Epidermal melanocyte (primary cell): ENCODE results near the gene GSTCD.

- RRBS, result no CpG with 5 or more reads among the region's 3 CpGs
Measured at GRCh38 chr4:105553751-105554116, 1.3 kb downstream of the ARHGEF38 start.

- RRBS, result 3% methylated on average over 5 of the region's 58 CpGs
Measured at GRCh38 chr4:105708577-105709388, at the start of gene GSTCD. Gene GSTCD, plus strand, starts transcription at chr4:105708784.

- RRBS, result no CpG with 5 or more reads among the region's 9 CpGs
Measured at GRCh38 chr4:105710515-105711069, 2.0 kb downstream of the GSTCD start.

DNA sequence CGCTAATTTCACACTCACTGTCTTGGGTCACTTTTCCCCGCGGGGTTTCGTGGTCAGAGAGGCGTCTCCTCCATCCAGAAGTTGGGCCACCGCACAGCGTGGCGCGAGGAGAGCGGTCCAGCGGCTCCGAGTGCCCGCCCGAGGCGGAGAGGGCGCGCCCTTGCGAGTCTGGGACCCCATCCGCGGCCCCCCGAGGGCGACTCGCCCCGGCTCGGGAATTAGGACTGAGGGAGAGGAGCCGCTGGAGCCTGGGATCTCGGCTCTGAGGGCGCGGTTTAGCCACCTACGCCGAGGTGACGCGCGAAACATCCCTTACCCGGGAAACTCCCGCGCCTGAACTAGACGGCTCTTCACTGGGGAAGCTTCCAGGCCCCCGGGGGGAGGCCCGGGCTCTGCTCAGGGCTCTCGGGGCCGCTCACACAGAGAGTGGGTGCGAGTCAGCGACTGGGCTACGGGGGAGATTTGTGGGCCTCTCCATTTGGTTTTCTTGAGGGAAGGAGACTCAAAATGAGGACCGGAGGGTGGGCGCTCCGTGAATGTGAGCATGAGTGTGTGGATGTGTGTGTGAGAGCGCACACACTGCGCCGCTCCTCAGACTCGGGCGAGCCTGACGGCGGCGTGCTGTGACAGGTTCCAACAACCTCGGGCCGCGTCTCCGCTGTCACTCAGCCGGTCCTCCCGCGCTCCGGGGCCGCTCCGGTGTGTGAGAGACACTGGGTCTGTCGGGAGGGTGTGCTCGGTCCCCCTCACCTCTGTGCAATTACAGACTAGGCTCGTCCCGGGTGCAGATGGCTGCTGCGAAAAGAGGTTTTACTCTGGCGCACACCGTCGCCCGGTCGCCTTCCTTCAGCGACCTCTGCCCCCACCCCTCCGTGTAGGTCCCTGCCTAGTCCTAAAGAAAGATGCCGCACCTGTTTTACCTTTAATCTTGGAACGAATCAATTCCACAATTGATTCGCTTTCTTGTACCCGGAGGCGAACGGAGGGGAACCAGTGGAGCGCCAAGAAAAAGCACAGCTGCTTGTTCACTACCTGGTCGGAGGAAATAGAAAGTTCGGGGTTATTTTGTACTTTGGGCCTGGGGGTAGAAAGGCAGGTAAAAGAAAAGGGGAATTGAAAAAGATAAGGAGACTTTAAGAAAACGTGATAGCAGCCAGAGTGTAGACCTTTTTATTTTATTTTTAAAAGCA is 885 bp downstream of the NPNT start:
- RRBS, result 4% methylated on average over 22 of the region's 88 CpGs

DNA sequence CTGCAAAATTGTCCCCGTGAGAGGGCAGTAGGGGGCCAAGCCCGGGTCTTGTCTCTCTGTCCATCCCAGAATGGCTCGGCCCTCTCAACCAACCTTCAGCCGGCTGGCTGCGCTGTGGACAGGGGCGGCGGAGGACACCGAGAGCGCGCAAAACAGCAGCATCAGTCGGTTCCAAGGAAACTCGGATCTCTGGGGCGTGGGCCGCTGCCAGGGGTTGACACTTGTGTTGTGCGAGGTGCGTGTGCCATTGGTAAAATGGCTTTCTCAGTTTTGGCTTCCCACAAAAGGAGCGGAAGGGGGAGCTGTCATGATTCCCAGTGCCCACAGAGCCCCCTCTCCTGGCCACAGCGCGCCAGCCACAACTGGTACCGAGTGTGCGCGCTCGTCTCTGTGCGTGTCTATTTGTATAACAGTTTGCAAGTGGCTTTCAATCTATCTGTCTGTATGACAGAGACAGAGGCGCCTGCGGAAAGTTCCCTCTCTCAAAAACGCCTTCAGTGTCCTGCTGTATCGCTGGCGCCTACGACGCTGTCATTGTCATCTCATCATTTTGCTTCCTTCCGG is 1.9 kb downstream of the DKK2 start:
- RRBS, result 9% methylated on average over 3 of the region's 32 CpGs

DNA sequence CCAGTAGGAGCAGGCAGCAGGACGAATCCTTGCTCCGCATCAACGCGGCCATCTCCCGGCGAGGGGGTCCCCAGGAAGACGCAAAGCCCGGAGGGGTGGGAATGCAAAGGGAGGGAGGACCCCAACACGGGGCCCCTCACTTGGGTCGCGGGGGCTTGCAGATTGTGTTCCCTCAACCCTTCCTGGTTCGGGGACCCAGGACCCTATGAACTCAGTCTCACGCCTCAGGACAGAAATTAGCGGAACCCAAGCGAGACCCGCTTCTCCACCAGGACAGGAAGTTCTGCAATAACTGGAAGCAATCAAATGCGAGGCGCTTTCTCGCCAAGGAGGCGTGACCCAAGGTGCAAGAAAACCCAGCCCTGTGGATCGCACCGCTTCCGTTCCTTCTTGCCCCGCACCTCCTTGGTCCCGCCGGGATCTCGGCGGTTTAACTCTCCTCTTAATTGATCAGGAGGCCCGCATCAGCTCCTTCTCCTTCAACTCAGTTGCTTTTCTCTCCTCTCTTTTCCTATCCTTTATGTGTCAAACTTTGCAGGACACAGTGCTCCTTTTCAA is 494 bp downstream of the DKK2 start:
- RRBS, result no CpG with 5 or more reads among the region's 29 CpGs

GRCh38 chr4:107153814-107154384 is 117.8 kb upstream of the DKK2 start:
- RRBS, result no CpG with 5 or more reads among the region's 4 CpGs

DNA sequence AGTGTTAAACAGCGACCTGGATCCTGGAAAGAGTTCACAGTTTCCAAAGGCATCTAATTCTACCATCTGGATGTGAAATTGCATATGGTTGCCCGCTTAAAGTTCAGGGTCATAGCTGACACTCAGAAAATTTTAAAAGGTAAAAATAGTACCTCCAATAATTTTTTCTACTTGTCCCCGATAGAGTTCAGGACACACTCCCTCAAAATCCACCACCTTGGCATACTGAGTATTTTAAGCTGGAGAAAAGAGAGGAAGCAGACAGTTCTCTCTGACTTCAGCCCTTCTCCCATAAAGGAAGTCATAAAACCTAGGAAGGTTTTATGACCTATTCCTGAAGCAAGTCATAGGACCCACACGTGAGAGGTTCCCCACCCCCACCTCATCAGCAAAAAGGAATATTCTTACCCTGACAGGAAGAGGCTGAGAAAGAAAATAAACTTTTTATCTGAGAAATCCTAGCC is 270.2 kb downstream of the PAPSS1 start:
- RRBS, result no CpG with 5 or more reads among the region's 4 CpGs

- RRBS, result no CpG with 5 or more reads among the region's 5 CpGs
Measured at GRCh38 chr4:107824188-107824377, 649 bp upstream of the SGMS2 start.

DNA sequence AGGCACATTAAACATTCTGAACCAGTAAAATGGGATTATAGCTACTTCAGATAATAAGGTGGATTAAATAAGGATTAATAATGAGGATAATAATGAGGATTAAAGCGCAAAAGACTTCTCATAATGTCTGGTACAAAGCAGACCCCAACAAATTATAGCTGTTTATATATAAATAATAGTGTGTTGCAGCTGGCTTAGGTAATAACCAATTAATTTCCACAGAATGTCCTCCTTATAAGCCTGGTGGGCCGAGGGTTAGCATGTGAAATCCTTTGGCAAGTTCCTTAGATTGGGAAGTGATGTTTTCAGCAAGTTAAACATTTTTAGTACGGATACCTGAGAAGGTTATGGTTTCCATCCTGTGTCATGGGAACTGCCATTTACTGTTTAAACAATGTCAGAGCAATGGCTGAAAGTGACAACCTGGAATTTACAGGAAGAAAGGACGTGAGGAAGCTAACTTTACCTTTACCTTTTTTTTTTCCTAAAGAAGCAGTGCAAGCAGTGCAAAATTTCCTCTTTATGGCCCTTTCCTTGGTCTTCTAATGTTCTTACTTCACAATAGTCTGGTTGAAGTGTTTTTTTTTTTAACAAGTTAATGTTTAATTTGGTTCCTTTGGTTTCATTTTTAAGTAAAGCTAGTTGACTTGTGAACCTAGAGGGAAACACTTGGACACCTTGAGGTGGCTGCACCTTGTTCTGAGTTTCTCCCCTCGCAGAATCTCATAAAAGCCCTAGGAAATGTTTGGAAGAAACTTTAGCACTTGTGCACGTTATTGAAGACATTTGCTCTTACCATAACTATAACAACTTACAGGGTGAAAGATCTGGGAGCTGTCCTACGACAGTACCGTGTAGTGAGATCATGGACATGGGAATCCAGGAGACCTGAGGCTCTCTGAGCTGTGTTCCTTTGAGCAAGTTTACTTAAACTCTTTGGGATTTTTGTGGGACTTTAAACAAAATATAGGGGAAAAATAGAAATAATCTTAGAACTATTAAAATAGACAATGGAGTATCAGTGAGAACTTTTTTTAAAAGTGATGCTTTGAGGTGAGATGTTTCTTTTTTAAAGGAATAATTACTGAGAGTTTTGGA is 1.7 kb downstream of the SGMS2 start:
- RRBS, result no CpG with 5 or more reads among the region's 8 CpGs

DNA sequence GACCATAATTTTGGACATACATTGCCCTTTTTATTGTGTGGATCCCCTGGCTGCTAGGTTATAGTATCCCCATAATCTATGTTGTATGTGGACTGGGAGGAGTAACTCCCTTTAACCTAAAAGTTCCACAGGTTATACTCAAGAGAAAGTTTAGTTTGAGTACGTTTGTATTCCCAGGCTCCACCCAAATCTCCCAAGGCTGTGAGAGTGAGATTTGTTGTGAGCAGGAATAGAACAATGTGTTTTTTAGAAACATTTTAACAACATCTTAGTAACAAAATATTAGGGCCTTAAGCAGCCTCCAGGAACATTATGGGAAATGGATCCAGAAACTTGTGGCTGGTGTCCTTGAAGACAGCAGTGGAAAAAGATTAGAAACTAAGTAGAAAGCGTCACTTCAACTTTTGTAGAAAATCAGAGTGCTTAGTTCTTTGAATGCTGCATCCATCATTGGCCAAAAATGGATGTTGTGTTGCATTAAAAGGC is 1.9 kb downstream of the HADH start:
- RRBS, result no CpG with 5 or more reads among the region's 2 CpGs

DNA sequence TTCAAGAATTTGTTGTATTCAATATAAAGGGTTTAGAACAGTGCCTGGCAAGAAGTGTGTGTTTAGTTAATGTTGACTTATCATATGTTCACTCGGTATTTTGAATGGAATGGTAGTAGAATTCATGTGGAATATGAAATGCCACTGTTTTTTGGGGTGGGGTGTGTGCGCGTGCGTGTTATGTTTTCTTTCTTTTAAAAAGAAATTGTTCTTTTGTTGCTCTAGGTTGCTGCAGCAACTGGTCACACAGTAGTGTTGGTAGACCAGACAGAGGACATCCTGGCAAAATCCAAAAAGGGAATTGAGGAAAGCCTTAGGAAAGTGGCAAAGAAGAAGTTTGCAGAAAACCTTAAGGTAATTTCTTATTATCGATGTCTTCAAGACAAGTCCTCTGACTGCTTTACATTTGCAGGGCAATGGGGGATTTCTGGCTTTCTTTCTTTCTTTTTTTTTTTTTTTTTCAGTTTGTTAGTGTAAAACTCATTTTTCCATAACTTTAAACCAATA is 19.9 kb downstream of the HADH start:
- RRBS, result no CpG with 5 or more reads among the region's 5 CpGs

- RRBS, result 14% methylated on average over 3 of the region's 81 CpGs
Measured at GRCh38 chr4:108171830-108172870, 3.4 kb upstream of the LEF1 start.

GRCh38 chr4:109495059-109495577 is 61.5 kb downstream of the SEC24B start:
- RRBS, result no CpG with 5 or more reads among the region's 4 CpGs

- RRBS, result no CpG with 5 or more reads among the region's 4 CpGs
Measured at GRCh38 chr4:109588180-109588677, 28.2 kb downstream of the MCUB start.

- RRBS, result no CpG with 5 or more reads among the region's 3 CpGs
Measured at GRCh38 chr4:110287117-110287451, 88.7 kb upstream of the ELOVL6 start.

GRCh38 chr4:110613960-110614494 is 8.8 kb downstream of the PITX2 start:
- RRBS, result no CpG with 5 or more reads among the region's 20 CpGs

DNA sequence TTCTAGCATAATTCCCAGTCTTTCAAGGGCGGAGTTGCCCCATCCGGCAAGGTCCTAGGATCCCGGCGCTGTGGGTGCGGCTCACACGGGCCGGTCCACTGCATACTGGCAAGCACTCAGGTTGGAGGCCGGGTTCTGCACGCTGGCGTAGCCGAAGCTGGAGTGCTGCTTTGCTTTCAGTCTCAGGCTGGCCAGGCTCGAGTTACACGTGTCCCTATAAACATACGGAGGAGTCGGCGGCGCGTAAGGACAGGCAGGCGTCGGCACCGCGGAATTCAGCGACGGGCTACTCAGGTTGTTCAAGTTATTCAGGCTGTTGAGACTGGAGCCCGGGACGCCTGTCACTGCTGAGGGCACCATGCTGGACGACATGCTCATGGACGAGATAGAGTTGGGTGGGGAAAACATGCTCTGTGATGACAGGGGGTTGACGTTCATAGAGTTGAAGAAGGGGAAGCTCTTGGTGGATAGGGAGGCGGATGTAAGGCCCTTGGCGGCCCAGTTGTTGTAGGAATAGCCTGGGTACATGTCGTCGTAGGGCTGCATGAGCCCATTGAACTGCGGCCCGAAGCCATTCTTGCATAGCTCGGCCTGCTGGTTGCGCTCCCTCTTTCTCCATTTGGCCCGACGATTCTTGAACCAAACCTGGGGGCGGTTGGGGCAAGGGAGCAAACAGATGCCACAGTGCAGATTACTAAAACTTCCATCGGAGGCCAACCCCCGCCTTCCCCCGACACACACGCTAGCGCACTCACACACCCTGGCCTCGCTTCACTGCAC is 4.6 kb downstream of the PITX2 start:
- RRBS, result 0% methylated on average over 2 of the region's 46 CpGs

GRCh38 chr4:110693618-110693937 is 70.7 kb upstream of the PITX2 start:
- RRBS, result no CpG with 5 or more reads among the region's 3 CpGs